ENCODE results near the genes DNAJC4, PPP1R14B and GPR137.

DNA sequence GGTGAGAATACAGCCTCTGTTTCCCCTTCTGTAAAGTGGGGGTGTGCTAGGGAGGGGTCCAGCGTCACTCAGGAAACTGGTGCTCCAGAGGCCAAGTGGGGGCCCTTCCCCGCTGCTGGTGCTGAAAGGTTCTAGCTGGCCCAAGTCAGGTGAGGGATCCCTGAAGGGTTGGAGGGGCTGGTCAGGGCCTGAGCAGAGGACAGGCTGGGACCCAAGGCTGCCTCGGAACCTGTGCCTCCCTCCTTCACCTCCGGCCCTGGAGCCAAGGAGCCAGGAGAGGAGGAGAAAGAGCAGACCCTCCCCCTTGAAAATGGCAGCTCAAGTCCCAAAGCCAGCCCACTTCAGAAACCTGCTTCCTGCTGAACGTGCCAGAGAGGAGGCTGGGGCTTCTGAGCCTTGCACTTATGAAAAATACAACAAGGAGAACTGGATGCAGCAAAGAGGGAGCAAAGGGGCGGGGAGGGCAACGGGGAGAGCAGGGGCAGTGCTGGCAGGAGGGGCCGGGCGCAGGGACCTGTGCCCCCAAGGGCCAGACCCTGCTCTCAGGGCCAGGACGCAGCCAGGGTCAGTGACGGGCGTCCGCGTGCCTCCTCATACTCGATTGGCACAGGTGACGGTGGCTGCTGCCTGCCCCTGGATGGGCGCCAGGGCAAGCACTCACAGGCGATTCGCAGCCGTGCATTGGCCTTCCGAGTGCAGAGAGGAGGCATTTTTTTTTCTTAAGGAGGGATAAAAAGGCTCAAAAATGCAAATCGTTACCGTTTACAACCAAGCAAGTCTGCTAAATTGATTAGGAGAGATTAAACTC is 43.1 kb downstream of the MACROD1 start:
- PRO-cap: unidirectional peak, minus-strand start at position 603 of the sequence

- PRO-cap: no peak
These were observed 1.7 kb downstream of the FERMT3 start for GRCh38 chr11:64208160-64208709.

GRCh38 chr11:64208710-64209700 is 2.5 kb downstream of the FERMT3 start:
- PRO-cap: no peak

DNA sequence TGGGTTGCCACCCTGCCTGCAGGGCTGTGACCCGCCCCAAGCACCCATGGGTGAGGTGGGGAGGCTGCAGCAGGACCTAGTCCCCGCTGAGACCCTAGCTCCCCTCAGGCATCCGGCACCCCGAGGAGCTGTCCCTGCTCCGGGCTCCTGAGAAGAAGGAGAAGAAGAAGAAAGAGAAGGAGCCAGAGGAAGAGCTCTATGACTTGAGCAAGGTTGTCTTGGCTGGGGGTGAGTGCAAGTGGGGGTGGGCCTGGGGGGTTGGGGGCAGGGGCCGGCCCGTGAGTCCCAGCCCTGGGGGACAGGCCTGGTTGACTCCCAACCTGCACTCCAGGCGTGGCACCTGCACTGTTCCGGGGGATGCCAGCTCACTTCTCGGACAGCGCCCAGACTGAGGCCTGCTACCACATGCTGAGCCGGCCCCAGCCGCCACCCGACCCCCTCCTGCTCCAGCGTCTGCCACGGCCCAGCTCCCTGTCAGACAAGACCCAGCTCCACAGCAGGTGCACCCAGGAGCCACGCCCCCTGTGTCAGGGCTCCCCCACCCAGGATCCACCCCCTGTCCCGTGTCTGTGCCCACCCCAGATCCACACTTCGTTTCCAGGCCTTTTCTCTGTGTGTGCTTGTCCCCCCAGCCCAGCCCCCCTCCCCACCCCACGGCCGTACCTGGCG is 4.6 kb downstream of the FERMT3 start:
- PRO-cap: no peak

- PRO-cap: no peak
These were observed 827 bp downstream of the TRPT1 start for GRCh38 chr11:64225205-64225513.

GRCh38 chr11:64230052-64231073 is at the start of gene DNAJC4:
DNAJC4 (plus strand) TSS chr11:64230548.
- PRO-cap: bidirectional peak, plus-strand start at chr11:64230567, minus-strand start at chr11:64230335

DNA sequence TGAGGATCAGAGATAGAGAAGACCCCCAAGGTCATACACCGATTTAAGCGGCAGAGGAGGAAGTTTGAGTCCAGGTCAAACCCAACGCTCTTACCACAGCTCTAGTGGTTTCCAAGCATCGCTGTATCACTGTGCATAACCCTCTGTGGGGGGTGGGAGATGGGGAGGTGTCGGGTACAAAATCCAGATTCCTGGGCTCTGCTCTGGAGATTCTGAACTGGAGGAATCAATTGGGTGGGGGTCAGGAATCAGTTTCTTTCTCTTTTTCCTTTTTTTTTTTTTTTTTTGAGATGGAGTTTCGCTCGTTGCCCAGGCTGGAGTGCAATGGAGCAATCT is 694 bp downstream of the DNAJC4 start:
- PRO-cap: unidirectional peak, minus-strand start at position 106 of the sequence

- PRO-cap: no peak
These were observed 625 bp upstream of the ENSG00000286264 start for GRCh38 chr11:64240136-64240804.

DNA sequence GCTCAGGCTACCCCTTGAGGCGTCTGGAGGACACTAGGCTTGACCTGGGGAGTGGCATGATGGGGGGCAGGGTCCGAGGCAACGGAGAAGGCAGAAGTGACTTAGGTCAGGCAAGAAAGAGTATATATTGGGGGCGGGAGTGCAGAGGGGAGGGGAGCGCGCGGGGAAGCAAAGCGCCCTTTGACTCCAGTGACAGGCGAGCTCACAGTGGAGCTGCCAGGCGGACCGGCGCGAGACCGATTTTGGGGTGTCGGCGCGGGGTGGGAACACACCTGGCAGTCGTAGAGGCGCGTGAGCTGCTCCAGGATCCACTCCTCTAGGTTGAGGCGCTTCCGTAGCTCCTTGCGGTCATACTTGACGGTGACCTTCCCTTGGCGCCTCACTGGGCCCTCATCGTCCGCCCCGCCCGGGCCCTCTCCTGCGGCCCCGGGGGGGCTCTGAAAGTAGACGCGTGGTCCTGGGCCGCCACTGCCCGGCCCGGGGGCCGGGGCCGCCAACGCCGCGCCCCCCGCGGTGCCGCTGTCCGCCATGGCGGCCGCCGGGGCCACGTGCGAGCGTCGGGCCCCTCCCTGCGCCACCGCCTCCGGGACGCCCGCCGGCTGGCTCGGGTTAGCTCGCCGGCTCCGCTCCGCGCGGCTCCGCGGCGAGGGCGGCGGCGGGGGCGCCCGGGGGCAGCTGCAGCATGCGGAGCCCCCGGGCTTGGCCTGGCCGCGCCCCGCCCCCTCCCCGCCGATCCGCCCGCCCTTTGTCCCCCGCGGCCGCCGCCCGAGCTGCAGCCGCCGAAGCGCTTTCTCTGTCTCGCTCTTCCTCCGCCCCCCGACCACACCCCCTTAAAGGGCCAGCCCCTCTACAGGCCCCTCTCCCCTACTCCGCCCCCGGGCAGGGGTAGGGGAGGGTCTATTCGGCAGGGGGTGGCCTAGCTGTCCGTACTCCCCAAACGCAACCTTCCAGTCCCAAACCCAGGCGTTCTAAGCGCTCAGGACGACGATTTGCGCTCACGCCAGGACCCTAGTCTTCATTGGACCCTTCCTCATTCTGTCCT is at the start of gene PPP1R14B:
PPP1R14B (minus strand) TSS at position 800 of the 1,042 bp plus-strand sequence.
- PRO-cap: unidirectional peak, minus-strand start at position 492 of the sequence; bidirectional peak, plus-strand start at position 900 of the sequence, minus-strand start at position 795 of the sequence

DNA sequence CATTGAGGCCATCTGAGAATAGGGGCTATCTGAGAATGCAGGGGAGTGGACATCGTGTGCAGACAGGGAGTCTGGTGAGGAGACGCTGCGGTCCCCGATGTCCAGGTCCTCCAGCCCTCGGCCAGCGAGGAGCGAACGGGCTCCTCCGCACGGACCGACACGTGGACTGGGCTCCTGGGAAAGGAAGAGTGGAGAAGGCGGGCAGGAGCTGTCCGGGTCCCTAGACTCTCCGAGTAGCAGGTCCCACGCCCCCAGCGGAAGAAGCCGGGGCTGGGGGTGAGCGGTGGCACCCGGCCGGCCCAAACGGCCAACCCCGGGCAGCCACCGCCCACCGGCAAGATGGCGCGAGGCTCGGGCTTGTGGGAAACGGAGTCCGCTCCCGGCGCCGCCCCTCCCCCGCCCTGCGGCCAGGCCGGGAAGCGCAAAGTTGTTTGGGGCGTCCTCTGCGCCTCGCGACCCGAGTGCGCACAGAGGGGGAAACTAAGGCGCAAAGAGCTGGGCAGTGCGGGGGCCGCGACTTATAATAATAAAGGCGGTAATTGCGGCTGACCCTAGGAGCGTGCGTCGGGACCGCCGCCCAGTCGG is 535 bp upstream of the PPP1R14B start:
- PRO-cap: bidirectional peak, plus-strand start at position 399 of the sequence, minus-strand start at position 235 of the sequence

DNA sequence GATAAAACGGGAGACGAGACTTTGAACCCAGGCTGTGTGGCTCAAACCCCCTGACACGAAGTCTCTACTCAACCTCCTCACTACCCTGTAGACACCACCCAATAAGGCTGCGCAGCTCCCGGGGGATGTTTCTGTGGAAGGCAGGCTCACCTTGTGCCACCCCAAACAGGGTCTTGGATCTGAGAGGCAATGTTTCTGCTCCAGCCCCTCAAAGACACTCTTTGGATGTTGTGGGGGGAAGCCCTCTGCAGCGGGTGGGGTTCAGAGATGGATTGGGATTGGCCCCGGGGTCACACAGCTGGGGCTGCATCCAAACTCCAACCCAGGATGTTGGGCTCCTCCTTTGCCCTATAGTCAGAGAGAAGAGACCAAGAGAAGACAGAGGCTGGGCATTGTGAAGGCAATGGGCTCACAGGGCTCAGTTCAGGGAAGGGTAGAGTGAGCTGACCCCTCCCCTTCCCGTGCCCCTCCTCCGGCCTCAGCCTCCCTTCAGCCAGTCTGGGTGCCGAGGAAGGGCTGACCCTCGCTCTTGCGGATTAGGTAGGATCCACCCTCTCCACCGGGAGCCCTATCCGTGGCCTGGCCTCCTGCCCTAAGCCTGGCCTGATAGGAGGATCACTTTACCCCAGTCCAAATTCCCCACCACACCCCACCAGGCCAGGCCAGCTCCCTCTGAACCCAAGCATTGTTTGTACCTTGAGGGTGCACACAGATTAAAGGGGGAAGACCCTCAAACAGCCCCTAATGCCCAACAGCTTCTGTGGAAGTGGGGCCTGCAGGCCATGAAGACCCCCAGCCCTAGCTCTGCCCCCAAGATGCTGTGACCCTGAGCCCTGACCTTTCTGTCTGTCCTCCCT is 1.7 kb upstream of the PPP1R14B start:
- PRO-cap: no peak

- PRO-cap: bidirectional peak, plus-strand start at chr11:64285848, minus-strand start at chr11:64285720
These were observed at the start of gene GPR137 for GRCh38 chr11:64285637-64286205. GPR137 (plus strand) TSS chr11:64285848.

- PRO-cap: bidirectional peak, plus-strand start at chr11:64306381, minus-strand start at chr11:64306209
These were observed 656 bp downstream of the ESRRA start for GRCh38 chr11:64305633-64306726.

DNA sequence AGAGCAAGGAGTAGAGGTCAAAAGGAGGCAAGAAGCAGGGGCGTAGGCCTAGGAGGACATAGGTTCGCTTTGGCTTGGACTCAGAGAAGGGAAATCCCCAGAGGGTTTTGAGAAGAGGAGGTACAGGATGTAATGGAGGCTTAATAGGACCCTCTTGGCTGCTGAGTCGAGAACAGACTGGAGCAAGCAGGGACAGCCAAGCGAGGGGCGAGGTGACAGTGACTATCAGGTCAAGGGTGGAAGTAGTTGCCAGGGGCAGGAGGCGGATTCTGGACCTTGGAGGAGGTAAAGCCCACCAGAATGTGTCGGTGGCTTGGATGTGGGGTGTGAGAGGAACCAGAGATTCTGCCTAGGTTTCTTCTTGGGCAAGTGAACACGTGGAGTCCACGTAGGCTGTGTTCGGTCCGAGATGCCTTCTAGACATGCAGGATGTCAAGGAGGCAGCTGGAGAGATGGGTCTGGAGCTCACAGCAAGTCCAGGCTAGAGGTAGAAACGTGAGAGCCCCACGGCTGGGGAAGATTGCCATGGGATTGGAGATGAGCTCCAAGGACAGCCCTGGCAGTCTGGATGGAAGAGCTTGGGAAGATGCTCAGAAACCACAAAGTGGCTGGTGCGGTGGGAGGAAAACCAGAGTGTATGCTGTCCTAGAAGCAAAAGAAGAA is 4.3 kb downstream of the TRMT112 start:
- PRO-cap: no peak

GRCh38 chr11:64319251-64319859 is 1.4 kb downstream of the PRDX5 start:
- PRO-cap: no peak

DNA sequence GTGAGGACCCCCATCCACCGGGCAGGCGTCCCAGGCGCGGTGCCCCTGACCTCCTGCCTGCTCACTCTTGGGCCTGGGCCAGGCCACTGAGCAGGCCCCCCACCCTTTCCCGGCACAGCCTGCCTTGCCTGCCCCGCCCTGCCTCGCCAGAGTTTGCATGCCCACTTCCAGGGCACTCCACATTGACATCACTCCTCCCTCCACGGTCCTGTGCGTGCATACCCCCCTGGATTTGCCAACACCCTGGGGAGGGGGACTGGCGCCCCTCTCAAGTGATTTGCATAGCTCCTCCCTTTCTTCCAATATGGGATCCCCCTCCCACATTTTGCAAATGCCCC is 457 bp downstream of the RPS6KA4 start:
- PRO-cap: unidirectional peak, minus-strand start at position 88 of the sequence

GRCh38 chr11:64385213-64386258 is 26.6 kb downstream of the RPS6KA4 start:
- PRO-cap: no peak

DNA sequence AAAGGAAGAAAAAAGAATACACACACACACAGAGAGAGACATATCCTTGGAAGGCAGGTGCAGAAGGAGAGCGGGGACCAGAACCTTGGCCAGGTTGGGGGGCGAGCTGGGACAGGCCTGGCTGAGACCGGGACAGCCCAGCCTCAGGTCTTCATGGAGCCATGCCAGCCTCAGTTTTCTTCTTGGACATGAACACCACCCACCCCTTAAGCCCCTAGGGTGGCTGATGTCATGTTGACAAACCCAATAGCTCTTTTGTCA is 21.9 kb upstream of the SLC22A11 start:
- PRO-cap: no peak

DNA sequence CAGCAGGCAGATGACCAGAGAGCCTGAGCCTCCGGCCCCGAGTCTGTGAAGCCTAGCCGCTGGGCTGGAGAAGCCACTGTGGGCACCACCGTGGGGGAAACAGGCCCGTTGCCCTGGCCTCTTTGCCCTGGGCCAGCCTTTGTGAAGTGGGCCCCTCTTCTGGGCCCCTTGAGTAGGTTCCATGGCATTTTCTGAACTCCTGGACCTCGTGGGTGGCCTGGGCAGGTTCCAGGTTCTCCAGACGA is 278 bp downstream of the SLC22A12 start:
- PRO-cap: no peak

DNA sequence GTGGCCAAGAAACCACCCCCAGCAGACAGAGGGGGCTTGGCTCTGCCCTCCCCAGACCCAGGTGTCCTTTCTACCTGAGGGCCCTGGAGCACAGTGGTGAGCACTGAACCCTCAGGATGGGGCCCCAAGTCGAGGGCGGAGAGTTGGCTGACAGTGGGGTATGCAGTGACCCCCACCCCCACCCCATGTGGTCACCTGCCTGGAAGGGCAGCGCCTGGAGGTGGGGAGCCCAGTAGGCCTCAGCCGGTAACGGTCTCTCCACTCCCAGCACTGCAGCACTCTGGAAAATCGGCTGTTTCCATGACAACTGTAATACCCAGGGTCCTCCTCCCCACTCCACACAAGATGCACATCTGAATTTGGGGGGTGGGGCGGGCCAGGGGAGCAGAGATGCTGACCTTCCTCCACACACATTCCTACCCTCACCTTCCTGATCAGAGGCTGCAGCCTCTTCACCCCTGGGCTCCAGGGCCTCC is 46.2 kb downstream of the SLC22A12 start:
- PRO-cap: no peak